ENCODE results near the genes CDH5, BEAN1, TK2, CKLF, CMTM1, PDP2, CES3, CES4A and PHAF1.

DNA sequence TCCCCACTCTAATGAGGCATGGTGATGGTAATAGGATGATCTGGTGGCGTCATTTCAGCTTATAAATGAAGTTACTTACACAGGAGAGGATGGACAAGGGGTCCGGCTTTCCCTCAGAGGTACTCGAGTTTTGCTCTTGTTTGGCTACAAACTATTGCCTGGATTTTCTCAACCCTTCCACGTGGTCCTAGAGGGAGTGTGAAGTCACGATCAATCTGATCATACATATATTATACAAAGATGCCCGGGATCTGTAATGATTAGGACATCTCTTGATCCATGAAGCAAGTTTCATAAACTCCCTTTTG, 2.2 kb upstream of the CDH11 start:
- PRO-cap = no peak

GRCh38 chr16:65766519-65766945, 600.0 kb upstream of the CDH5 start:
- PRO-cap = no peak

GRCh38 chr16:66366357-66366999, at the start of gene CDH5:
Gene CDH5 (plus strand): TSS chr16:66366691.
- PRO-cap = unidirectional peak, plus-strand start at chr16:66366598; unidirectional peak, plus-strand start at chr16:66366657

DNA sequence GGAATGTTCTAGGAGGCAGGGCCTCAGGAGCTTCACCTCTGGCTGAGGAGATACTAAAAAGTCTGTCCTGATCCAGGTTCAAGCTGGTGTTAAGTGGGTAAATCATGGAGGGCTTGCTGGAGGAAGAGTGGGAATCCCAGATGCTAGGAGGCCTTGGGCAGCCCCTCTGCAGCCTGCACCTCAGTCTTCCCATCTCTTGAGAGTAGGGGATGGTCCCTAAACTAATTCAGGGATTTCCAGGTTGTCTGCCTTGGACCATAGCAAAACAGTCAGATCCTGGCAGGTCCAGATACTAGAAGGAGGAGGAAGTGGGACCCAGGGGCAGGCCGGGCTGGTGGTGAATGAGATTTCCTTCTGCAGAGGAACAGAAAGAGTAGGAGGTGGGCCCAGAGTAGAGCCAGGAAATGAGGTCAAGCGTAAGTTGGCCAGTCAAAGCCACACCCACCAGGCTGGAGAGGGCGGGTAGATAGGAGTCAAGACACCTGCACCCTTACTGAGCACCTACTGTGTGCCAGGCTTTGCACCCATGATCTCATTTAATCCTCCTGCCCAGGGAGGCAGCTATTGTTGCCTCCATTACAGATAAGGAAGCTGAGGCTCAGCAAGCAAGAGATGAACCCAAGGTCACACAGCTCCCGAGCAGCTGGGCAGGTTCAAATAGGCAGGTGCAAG, 2.5 kb downstream of the CDH5 start:
- PRO-cap = bidirectional peak, plus-strand start at position 454 of the sequence, minus-strand start at position 343 of the sequence

- PRO-cap = no peak
Measured at GRCh38 chr16:66426662-66427561, at the start of gene BEAN1. Gene BEAN1 (plus strand): TSS chr16:66427295.

DNA sequence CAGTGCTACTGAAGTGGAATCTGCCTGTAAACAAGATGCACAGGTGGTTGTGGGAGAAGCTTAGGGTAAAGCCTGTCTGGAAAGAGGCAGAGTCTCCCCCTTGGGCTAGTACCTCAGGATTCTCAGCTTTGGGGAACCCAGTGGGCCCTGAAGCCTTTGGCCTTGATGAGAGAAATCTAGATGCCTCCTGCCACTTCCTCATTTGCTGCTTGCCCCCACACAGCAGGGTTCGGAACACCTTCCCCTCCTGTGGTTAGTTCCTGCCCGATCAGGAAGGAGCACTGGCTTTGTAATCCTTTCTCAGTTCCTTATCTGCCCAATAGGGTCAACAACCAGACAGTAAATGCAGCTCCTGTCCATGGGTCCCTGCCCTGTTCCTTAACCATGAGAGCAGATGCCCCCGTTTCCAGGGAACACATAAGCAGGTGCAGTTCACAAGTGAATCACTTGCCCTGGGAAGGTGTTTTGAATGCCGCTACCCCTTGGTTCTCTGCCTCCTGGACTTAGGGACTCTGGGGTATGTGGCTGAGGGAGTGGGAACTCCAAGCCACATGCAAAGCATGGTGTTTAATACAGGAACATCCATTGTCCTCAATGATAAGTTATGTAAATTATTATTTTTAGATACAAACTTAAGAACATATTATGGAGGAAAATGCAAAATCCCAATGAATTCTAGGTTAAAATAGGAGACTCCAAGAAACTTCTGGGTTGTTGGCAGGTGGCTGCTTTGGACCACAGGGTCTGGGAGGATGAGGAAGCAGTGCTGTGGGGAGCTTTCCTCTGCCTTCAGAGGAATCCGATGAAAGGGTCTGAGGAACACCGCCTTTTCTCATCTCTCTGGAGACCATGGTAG, 24.9 kb downstream of the TK2 start:
- PRO-cap = no peak

- PRO-cap = bidirectional peak, plus-strand start at chr16:66549926, minus-strand start at chr16:66549815; unidirectional peak, minus-strand start at chr16:66550100
Measured at GRCh38 chr16:66549548-66550562, at the start of gene TK2. Gene TK2 (minus strand): TSS chr16:66550122.

DNA sequence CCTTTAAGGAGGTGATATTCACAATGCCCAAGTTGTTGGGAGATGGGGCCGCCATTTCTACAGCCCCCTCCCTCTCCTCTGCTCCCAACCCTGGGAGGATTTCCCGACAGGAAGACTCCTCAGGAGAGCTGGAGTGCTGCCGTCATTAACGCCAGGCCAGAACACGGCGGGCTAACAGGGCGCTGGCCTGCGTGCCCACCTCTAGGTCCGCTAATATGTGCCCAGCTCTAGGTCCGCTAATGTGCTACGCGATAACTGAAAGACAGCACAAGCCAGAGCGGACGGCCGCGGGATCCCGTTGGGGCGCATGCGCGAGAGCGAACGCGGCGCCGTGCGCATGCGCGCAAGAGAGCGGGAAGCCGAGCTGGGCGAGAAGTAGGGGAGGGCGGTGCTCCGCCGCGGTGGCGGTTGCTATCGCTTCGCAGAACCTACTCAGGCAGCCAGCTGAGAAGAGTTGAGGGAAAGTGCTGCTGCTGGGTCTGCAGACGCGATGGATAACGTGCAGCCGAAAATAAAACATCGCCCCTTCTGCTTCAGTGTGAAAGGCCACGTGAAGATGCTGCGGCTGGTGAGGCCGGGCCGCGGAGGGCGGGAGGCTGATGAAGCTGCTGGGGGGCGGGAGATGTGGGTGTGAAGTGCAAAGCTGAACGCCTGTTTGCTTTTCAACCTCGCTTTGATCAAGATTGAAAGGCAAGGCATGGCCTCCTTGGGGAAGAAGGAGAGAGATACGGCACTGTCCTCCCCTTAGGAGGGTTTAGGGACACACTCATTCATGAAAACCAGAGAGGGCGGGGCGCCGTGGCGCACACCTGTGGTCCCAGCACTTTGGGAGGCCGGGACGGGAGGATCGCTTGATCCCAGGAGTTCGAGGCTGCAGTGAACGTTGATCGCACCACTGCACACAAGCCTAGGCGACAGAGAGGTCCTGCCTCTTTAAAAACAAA, at the start of gene CKLF:
CKLF (plus strand) TSS at position 351 of the 944 bp plus-strand sequence.
- PRO-cap = bidirectional peak, plus-strand start at position 367 of the sequence, minus-strand start at position 309 of the sequence

- PRO-cap = no peak
Measured at GRCh38 chr16:66565766-66566988, at the start of gene CMTM1. Gene CMTM1 (plus strand): TSS chr16:66566439.

- PRO-cap = unidirectional peak, minus-strand start at chr16:66706228
Measured at GRCh38 chr16:66706044-66706493, 9.5 kb upstream of the CMTM4 start.

- PRO-cap = no peak
Measured at GRCh38 chr16:66871644-66872206, 8.6 kb upstream of the PDP2 start.

DNA sequence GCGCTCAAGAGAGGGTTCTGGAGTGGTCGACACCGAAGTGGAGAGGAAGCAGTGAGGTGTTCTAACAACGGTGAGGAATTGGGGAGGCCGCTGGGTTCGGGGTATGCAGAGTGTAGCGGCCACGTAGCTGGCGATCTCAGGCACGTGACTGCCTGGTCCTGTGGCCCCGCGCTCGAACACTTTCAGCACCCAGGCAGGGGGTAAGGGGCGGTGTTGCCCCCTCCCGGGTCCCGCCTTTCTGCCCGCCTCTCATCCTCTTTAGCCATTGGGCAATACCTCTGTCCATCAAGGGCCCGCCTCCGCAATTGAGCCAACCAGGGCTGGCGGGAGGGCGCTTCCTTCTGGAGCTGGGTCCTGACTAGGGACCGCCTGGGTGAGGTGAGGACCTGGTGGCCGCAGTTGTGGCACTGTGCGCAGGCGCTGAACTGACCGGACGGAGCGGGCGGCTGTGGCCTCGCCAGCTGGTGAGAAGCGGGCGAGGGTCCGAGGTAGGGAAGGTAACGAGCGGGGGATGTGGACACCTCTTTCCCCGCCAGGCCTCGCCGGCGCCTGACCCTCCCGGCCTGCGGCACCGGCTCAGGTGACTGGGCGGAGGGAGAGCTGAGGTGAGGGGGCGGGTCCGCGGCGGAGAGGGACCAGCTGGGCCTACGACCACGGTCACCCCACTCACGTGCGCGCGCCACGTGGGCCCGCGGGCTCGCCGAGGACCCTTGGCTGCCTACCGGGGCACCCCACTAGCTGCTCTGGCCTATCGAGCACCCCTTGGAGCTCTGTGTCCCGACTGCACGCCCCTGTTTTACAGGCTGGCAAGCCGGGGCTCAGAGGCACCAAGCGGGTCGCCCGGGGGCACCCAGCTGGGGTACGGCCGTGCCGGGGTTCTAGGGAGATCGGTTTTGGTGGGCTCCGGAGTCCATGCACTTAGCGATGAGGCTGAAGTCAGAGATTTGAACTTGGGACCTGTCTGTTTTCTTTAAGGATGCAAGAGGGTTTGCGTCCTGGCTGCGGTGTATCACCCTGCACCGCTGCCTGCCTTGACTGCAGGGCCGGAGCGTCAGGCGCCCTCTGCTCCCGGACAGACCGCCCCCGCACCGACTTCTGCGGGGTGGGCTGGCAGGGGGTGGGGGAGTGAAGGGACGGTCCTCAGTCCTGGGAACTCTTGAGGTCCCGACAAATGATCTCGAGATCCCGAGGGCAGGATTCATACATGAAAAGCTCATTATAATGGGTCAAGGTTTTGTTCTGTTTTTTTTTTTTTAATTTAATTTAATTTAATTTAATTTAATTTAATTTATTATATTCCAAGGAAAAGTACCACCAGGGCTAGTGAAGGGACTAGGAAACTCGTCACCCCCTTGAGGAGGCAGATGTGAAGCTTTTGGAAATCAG, at the start of gene PDP2:
PDP2 (plus strand) TSS at position 339 of the 1,386 bp plus-strand sequence.
- PRO-cap = bidirectional peak, plus-strand start at position 376 of the sequence, minus-strand start at position 174 of the sequence

- PRO-cap = no peak
Measured at GRCh38 chr16:66905497-66906168, 13.1 kb downstream of the CDH16 start.

GRCh38 chr16:66926805-66927531, 1.6 kb upstream of the RRAD start:
- PRO-cap = no peak

DNA sequence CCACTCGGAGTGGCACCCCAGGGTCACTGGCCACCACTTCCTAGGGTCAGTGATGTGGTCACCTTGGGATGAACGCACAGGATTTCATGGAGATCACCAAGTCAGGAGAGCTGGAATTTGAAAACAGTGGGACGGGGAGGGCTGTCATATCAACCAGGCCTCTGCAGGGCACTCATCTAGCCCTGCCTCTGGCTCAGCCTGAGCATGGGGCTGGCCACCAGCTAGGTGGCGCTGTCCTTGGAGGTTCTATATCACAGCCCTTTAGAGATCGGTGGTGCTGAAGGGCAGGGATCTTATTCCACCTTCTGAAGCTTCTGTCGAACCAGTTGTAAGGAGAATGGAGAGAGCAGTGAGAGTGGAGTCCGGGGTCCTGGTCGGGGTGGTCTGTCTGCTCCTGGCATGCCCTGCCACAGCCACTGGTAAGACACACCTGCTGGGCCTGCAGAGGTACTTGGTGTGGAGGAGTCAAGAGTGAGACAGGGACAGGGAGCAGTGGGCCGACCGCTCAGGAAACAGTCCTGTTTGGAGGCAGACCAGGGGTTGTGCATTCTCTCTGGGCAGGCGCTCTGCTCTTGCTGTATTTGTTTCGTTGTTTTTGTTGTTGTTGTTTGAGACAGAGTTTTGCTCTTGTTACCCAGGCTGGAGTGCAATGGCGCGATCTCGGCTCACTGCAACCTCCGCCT, at the start of gene CES3:
CES3 (plus strand) TSS at position 296 of the 683 bp plus-strand sequence.
- PRO-cap = no peak

- PRO-cap = no peak
Measured at GRCh38 chr16:66974681-66975232, 13.6 kb upstream of the CES4A start.

DNA sequence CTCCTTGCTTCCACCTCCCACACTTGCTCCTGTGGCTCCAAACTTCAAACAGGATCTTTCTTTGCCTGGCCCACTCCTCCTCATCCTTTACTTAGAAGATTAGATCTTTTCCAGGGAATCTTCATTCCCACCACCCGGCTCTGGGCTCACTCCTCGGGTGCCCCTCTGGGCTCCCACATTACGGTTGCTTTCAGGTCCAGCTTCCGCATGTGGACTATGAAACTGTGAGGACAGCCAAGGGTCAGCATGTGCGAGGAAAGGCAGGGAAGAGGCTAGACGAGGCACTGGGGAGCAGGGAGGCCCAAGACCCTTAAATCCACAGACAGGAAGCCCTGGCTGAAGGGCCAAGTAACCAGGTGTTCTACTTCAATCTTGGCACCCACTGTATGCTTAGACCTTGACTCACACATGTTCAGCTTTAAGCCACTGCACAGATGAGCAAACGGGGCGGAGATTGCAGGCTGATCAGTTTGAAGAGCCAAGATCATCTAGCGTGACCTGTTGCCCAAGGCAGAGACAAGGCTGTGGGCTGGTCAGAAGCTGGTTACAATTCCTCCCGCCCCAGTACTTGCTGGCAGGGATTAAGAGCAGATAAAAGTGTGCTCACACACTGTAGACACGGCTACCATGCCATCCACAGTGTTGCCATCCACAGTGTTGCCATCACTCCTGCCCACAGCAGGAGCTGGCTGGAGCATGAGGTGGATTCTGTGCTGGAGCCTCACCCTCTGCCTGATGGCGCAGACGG, at the start of gene CES4A:
CES4A (plus strand) TSS at position 513 of the 748 bp plus-strand sequence.
- PRO-cap = no peak

- PRO-cap = bidirectional peak, plus-strand start at chr16:67014240, minus-strand start at chr16:67014126
Measured at GRCh38 chr16:67013455-67014926, 15.0 kb upstream of the CBFB start.

DNA sequence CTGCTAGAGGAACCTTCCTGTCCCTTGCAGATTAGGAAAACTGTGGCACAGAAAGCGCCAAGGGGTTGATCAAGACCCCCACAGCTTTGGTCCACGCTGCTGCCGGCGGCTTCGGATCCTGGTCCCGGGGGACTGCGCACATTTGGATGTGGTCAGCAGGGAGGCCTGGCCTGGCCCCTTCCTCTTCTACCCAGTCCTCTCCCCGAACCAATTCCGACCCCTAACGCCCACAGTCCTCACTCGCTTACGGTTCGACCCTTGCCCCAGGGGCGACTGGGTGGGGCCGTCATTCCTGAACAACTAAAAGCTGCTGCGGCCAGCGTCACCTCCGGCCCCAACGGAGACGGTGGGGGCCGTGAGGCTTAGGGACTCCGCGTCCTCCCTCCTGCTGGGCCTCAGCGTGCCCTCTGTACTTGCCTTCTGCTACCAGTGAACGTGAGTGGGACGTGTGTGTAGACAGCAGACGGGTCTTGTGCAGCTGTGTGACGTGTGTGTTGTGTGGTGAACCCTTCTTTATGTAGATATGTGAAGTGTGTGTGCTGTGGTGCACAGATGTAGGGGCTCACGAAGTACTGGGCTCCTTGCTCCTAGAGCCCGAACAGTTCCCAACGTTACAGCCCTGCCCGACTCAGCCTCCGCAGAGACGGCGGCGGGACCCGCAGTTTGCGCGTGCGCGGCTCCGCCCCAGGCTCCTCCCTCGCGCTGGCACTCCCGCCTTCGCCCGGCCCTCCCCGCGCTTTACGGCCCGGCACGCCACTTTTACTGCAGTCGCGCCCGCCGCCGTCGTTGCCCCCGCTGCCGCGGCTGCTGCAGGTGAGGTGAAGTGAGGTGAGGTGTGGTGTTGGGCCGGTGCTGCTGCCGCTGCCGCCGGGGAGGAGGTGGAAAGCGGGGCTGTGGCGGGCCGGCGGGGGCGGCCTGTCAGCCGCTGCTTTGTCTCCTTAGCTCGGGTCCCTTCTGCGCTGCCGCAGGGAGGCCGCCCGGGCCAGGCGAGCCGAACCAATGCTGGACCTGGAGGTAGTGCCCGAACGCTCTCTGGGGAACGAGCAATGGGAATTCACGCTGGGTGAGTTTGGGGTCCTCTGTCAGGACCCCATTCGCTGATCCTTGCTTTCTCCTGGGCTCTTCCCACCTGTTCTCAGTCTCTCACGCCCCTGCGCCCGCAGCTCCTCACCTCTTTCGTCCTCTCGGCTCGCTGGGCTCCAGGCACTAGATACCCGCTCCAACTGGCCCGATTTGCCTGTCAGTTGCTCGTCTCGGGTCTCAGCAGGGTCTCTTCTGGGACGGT, at the start of gene PHAF1:
PHAF1 (plus strand) TSS at position 765 of the 1,285 bp plus-strand sequence.
- PRO-cap = bidirectional peak, plus-strand start at position 767 of the sequence, minus-strand start at position 637 of the sequence

- PRO-cap = no peak
Measured at GRCh38 chr16:67115496-67116290, 6.0 kb downstream of the PHAF1 start.

Data from pulmonary artery (tissue), 1 donor.